Transverse colon (tissue), 4 donors: ENCODE measurements around the gene INTU.

- PRO-cap, result no peak
- RAMPAGE, long total RNA, 4 experiments, result no peak in any of the 4 experiments
Observed at GRCh38 chr4:123984777-123985226, 588.2 kb downstream of the SPRY1 start.

- PRO-cap, result no peak
- RAMPAGE, long total RNA, 4 experiments, result no peak in any of the 4 experiments
Observed at GRCh38 chr4:124432322-124432686, 280.2 kb downstream of the ANKRD50 start.

- PRO-cap, result no peak
- RAMPAGE, long total RNA, 4 experiments, result no peak in any of the 4 experiments
Observed at GRCh38 chr4:124686333-124686590, 26.3 kb downstream of the ANKRD50 start.

GRCh38 chr4:125323301-125324446, 8.9 kb downstream of the FAT4 start:
- PRO-cap, result no peak
- RAMPAGE, long total RNA, 4 experiments, result no peak in any of the 4 experiments

GRCh38 chr4:125836616-125837141, 521.9 kb downstream of the FAT4 start:
- PRO-cap, result no peak
- RAMPAGE, long total RNA, 4 experiments, result no peak in any of the 4 experiments

GRCh38 chr4:127632327-127633469, at the start of gene INTU:
Gene INTU, plus strand, starts transcription at chr4:127632957.
- PRO-cap, result no peak
- RAMPAGE, long total RNA, 4 experiments, result start-site peak on the plus strand in 1 of 4 experiments, at chr4:127632936-127632960 at its widest, 221 reads per replicate

DNA sequence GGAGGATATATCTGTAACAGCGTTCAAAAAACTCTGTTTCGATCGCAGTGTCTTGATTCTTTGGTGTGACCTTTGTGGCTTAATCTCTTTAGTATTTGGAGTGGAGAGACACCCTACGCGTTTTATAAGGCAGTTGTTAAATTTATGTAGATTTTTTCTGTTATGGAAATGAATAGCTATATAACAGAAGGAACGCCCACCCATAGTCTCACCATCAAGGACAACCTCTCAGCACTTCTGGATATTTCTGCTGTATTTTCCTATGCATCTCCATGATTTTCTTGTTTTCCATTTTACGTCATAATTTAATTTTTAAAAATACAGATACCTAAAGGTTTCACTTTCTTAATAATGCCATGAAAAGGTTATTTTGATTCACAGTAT, 705 bp downstream of the INTU start:
- PRO-cap, result no peak
- RAMPAGE, long total RNA, 4 experiments, result no peak in any of the 4 experiments

GRCh38 chr4:127643432-127644262, 10.9 kb downstream of the INTU start:
- PRO-cap, result no peak
- RAMPAGE, long total RNA, 4 experiments, result start-site peak on the plus strand in 1 of 4 experiments, at chr4:127643888-127644001 at its widest, 7 reads per replicate

DNA sequence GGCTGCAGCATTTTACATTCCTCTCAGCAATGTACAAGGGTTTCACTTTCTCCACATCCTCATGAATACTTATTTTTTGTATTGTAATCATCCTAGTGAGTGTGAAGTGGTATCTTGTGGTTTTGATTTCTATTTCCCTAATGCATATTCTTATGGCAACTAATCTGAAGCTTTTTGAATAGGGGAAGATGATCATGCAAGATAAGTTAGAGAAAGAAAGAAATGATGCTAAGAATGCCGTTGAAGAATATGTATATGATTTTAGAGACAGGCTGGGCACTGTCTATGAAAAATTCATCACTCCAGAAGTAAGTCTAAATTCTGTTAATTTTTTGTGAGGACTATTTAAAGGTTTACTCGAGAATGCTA, 40.4 kb downstream of the HSPA4L start:
- PRO-cap, result no peak
- RAMPAGE, long total RNA, 4 experiments, result start-site peak on the plus strand in 1 of 4 experiments, centred at position 183 of the sequence, 7 reads per replicate

GRCh38 chr4:127965802-127966328, 659 bp downstream of the ABHD18 start:
- PRO-cap, result unidirectional peak, minus-strand start at chr4:127965868; unidirectional peak, minus-strand start at chr4:127965922; unidirectional peak, minus-strand start at chr4:127965935
- RAMPAGE, long total RNA, 4 experiments, result no peak in any of the 4 experiments

- PRO-cap, result no peak
- RAMPAGE, long total RNA, 4 experiments, result no peak in any of the 4 experiments
Observed at GRCh38 chr4:128289371-128290027, 1.9 kb upstream of the PGRMC2 start.

- PRO-cap, result no peak
- RAMPAGE, long total RNA, 4 experiments, result no peak in any of the 4 experiments
Observed at GRCh38 chr4:128386717-128387497, 99.3 kb upstream of the PGRMC2 start.

- PRO-cap, result no peak
- RAMPAGE, long total RNA, 4 experiments, result no peak in any of the 4 experiments
Observed at GRCh38 chr4:128634969-128635925, 174.3 kb upstream of the JADE1 start.

DNA sequence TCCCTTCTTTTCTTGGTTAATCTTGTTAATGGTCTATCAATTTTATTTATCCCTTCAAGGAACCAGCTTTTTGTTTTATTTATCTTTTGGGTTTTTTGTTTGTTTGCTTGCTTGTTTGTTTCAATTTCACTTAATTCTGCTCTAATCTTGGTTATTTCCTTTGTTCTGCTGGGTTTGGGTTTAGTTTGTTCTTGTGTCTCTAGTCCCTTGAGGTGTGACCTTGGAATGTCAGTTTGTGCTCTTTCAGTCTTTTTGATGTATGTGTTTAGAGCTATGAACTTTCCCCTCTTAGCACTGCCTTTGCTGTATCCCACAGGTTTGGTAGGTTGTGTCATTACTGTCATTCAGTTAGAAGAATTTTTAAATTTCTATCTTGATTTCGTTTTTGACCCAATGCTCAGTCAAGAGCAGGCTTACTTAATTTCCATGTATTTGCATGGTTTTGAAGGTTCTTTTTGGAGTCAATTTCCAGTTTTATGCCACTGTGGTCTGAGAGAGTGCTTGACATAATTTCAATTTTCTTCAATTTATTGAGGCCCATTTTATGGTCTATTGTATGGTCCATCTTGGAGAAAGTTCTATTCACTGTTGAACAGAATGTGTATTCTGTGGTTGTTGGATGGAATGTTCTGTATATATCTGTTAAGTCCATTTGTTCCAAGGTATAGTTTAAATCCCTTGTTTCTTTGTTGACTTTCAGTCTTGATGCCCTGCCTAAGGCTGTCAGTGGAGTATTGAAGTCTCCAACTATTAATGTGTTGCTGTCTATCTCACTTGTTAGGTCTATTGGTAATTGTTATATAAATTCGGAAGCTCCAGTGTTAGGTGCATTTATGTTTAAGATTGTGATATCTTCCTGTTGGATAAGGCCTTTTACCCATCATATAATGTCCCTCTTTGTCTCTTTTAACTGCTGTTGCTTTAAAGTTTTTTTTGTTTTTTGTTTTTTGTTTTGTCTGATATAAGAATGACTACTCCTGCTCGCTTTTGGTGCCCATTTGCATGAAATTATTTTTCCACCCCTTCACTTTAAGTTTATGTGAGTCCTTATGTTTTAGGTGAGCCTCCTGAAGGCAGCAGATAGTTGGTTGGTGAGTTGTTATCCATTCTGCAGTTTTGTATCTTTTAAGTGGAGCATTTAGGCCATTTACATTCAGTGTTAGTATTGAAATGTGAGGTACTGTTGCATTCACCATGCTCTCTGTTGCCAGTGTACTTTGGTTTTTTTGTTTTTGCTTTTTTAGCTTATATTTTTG, 22.3 kb downstream of the SCLT1 start:
- PRO-cap, result no peak
- RAMPAGE, long total RNA, 4 experiments, result no peak in any of the 4 experiments

DNA sequence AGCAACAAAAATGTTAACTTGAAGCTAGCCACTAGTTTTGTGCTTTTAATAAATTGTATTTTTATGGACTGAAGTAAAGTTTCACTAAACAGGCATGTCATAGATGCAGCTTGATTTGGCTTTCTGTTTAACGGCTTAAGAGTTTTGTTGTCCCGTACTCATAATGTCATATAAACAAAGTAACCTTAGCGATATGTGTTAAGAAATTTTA, 913 bp upstream of the SCLT1 start:
- PRO-cap, result no peak
- RAMPAGE, long total RNA, 4 experiments, result no peak in any of the 4 experiments

GRCh38 chr4:132123675-132124474, 1025.2 kb upstream of the PCDH10 start:
- PRO-cap, result no peak
- RAMPAGE, long total RNA, 4 experiments, result no peak in any of the 4 experiments

- PRO-cap, result no peak
- RAMPAGE, long total RNA, 4 experiments, result no peak in any of the 4 experiments
Observed at GRCh38 chr4:133162899-133163542, 13.9 kb downstream of the PCDH10 start.

DNA sequence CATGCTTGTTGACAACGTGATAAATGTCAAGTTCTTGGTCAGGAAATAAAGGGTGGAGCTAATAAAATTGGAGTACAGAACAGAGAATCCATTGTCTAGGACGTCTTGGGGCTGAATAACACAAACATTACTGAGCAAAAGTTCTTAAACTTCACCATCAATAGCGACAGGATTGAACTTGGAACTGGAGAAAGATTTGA, 233.3 kb downstream of the PABPC4L start:
- PRO-cap, result no peak
- RAMPAGE, long total RNA, 4 experiments, result no peak in any of the 4 experiments

GRCh38 chr4:134200814-134201239, 762 bp downstream of the PABPC4L start:
- PRO-cap, result no peak
- RAMPAGE, long total RNA, 4 experiments, result no peak in any of the 4 experiments

- PRO-cap, result no peak
- RAMPAGE, long total RNA, 4 experiments, result no peak in any of the 4 experiments
Observed at GRCh38 chr4:134326902-134327192, 125.3 kb upstream of the PABPC4L start.